ENCODE data around the gene SUMF1.

- RRBS: no CpG with 5 or more reads among the region's 4 CpGs
These were observed 20.8 kb downstream of the CHL1 start for GRCh38 chr3:217310-217855.

GRCh38 chr3:278294-278766, 81.8 kb downstream of the CHL1 start:
- RRBS: no CpG with 5 or more reads among the region's 7 CpGs

DNA sequence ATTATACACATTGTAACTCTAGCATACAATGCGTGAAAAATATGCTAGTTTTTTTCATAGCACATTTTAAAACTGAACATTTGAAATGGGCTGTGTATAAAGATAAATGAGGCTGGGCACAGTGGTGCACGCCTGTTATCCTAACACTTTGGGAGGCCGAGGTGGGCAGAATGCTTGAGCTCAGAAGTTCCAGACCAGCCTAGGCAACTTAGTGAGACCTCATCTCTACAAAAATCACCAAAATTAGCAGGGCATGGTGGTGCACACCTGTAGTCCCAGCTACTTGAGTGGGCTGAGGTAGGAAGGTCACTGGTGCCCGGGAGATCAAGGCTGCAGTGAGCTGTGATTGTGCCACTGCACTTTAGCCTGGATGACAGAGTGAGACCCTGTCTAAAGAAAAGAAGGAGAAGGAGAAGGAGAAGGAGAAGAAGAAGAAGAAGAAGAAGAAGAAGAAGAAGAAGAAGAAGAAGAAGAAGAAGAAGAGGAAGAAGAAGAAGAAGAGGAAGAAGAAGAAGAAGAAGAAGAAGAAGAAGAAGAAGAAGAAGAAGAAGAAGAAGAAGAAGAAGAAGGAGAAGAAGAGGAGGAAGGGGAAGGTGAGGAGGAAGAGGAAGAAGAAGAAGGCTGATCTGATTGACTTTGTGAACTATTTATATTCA, 188.7 kb downstream of the CNTN4 start:
- RRBS: no CpG with 5 or more reads among the region's 4 CpGs

DNA sequence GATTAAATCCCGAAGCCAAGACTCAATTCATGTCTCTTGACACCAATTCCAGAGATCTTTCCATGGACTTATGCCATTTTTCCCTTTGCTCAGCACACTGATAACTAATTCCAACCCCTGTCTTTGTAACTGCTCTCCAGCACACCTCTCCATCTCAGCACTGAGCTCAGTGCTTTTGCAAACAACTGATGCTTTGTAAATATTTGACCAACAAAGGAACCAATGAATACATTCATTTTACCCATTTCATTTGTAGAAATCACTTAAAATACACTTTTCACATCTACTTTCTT, 249.0 kb downstream of the IL5RA start:
- RRBS: no CpG with 5 or more reads among the region's 1 CpG

- RRBS: no CpG with 5 or more reads among the region's 2 CpGs
These were observed 47.6 kb downstream of the SETMAR start for GRCh38 chr3:4350663-4351248.

DNA sequence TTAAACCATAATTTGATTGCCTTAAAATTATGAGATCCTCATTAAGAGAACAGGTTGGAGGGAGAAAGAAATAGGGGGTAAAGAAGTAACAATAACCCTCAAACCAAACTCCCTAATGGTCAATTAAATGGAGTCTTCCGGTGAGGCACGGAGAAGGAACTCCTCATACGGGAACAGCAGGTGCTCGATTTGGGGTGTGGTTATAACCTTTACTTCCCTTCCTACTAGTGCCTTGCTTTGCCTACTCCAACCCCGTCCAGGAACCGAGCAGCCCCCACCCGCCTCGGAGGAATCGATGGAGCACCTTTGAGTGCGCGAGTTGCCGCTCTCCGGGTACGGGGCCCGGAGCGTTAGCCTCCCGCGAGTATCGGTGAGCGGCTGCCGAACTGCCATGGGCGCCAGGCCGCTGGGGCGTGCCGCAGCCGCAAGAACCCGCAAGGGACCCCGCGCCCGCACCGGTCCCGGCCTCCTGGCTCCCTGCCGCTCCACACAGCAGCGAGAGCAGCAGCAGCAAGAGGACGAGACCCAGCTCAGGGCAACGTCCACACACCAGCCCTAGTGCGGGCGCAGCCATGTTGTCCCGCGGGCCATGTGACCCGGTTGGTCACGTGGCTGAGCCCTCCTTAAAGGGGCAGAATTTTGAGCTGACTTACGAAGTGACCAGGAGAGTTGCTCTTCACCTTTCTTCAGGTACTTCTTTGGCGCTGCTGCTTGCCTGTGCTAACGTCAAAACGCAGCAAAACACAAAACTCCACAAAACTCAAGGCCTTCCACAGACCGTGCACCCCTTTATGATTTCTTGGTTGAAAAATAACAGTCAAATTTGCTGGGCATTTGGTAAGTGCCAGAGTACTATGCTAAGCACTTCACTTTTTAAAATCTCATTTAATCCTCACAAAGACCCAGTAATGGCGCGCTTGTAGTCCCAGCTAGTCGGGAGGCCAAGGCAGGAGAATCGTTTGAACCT, at the start of gene SUMF1:
Gene SUMF1, minus strand, starts transcription at position 598 of the 967 bp plus-strand sequence.
- RRBS: 3% methylated on average over 12 of the region's 51 CpGs

- RRBS: 1% methylated on average over 7 of the region's 18 CpGs
These were observed 788 bp downstream of the ITPR1 start for GRCh38 chr3:4493970-4494302.

DNA sequence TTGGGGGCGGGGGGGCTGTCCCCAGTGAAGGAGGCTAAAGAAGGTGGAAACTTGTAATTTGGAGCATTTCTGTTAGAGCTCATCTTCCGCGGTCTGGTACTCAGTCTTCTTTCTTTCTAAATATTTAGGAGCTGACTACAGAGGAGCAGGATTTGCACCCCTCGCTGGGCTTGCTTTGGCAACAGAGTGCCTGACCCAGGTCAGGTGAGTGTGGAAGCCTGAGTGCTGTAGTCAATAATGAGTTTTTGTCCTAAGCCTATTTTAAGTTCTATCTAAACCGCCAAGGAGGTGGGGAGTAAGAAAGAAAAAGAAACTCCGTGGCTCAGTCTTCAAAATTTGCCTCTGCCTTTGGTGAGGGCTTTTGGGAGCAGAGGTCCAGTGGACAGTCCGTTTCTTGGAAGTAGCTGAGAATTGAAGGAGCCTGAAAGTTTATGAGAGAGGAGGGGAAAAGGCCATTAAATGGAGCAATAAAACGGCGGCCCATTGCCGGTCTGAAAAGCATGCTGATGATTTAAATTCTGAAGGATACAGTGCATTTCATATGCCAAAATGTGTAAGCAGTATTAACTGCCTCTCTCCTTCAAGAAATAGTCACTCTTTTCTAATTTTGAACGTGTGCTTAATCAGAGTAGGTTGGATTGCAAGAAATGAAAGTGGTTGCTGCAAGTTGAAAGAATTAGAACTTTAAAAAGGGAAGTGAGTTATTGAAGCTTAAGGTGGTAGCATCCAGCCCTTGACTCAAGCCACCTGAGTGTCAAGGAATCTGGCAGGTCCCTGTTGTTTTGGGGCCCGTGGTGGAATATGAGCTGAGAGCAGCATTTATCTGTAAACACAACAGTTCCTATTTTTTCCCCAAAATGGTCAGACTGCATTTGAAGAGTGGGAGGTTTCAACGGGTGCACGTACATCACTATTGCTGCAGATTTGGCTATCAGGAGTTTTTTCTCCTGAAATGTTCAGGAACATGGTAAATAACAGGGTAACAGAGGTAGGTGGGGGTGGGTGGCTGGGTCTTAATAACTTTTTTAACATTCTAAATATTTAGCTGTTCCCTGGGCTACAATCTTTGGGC, 1.5 kb downstream of the ITPR1 start:
- RRBS: no CpG with 5 or more reads among the region's 14 CpGs

DNA sequence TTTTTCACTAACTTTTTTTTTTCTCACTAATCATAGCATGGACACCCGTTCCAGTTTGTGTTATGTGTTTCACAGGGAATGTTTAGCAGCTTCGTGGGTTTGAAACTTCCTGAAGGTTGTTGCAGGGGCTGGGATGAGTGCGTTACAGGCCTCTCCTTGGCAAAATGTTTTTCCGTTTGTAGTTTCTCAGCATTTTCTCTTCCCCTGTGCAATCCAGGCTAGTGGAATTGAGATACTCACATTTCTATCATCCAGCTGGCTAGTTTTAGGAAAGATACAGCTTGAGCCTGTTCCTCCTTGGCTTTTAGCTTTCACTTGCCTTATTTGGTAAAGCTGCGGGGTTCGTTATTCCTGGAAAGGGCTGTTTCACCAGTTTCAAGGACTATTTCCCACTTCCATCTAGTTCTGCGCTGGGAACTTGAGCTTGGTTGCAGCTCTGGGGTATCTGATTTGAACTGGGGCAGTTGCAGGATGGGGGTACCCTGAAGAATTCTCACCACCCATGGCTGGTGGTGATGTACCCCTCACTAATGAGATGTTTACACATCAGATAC, 90.3 kb downstream of the ITPR1 start:
- RRBS: no CpG with 5 or more reads among the region's 7 CpGs

DNA sequence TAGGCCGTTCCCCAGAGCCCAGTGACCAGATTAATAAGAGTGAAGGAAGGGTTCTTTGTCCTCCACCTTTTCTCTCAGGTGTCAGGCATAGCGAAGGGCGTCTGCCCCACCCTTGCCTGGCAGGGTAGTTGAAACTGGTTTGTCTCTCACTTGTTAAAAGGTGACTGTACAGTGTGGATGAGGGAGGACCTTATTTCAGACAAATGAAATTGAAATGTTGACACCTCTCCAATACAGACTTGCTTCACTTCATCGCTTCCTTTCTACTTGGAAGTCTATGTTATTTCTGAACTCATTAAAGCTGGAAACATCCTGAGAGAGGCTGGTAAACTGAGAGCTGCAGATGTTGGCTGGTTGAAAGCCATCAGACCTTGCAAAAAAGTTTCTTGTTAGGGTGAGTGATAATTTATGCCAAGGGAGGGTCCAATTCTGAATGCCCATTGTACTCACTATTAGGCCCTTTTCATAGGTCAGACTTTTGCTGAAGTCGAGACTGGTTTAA, 223.5 kb upstream of the BHLHE40 start:
- RRBS: no CpG with 5 or more reads among the region's 5 CpGs

- RRBS: no CpG with 5 or more reads among the region's 13 CpGs
These were observed 221.9 kb upstream of the BHLHE40 start for GRCh38 chr3:4756968-4758059.

DNA sequence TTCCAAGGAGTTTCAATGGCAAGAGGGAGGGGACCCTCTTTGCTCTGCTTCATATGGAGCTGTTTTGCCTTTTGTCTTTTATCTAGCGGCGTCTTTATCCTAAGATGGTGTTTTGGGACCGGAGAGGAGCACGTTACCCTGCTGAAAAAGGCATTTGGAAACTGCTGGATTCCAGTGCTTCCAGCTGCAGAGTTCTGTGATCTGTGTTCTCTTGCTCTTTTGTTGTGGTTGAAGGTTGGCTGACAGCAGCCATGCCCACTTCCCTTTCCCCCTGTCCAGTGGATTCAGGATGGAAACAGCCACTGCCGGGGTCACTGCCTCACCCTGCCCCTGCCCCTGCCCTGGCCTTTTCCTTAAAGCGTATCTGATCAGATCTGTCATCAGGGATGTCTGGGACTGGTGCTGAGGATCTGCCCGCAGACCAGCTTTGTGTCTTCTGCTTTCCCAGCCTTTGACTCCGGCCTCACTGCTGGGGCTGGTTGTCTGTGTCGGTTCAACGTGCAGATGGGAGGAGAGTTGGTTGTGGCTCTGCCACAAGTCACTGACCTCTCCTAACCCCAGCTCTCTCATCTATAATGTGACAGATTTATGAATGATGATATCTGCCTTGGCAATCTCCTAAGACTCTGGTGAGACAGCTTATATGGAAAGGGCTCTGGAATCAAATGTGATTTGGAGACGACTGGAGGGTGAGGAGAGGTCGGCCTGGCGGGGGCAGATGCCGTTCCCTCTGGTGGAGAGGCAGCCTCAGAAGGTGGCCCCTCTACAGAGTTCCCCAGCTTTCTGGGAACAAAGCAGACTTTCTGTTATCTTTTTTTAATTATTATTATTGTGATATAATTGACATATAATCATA, 219.4 kb upstream of the BHLHE40 start:
- RRBS: no CpG with 5 or more reads among the region's 14 CpGs

GRCh38 chr3:4814127-4815597, 164.6 kb upstream of the BHLHE40 start:
- RRBS: no CpG with 5 or more reads among the region's 37 CpGs

- RRBS: 14% methylated on average over 2 of the region's 11 CpGs
These were observed 131.2 kb upstream of the BHLHE40 start for GRCh38 chr3:4847656-4848816.

DNA sequence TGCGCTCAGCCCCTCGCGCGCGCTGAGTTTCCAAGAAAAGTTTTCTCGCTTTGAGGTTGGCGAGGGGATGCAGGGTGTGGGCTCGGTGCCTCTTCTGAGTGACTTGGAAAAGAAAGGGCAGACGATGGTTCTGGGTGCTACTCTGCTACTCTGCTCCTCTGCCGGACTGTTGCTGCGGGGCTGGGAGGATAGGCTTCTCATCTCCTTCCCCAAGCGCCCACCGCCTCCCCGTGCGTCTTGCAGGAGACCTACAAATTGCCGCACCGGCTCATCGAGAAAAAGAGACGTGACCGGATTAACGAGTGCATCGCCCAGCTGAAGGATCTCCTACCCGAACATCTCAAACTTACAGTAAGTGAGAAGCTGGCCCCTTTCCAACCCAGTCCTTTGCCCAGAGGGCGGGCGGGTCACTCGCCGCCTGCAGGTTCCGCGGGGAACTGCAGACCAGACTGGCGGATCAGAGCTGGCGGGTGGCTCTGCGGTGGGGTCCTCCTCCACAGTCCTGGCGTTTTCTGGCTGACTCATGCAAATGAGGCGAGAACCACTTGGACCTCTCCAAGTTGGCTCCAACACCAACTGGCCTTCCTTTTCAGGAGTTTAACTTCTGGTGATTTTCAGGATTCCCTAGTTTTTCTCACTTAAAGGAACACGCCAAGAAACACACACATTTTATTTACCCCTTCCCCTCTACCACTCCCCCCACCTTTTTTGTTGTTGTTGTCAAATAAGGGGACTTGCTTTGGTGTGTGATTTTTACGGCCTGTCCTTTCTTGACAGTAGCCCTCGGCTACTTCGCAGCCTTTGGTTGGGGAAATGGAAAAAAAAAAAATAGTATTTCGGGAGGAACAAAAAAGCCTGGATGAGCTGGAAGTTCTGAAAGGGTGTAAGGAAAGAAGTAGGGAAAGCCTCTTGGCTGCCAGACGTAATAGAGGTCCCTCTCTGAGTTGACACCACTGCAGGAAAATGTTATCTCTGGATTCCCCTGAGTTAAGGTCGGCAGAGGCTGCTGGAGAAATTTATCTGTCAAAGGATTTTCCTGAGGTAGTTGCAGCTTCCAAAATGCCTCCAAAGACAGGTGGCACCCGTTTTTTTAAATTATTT, 1.2 kb downstream of the BHLHE40 start:
- RRBS: 0% methylated on average over 5 of the region's 42 CpGs

GRCh38 chr3:4985903-4986431, 6.7 kb downstream of the BHLHE40 start:
- RRBS: no CpG with 5 or more reads among the region's 8 CpGs

DNA sequence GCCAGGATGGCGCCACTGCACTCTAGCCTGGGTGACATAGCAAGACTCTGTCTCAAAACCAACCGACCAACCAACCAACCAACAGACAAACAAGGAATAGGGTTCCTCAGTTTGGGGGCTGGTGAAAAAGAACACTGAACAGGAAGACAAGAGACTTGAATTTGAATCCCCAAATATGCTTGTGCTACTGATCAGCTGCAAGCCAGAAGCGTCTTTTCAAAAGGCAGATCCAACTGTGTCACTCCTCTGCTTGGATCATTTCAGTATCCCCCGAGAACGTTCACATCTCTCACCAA, 60.0 kb downstream of the BHLHE40 start:
- RRBS: no CpG with 5 or more reads among the region's 5 CpGs

GRCh38 chr3:5138606-5139027, 16.5 kb downstream of the ARL8B start:
- RRBS: no CpG with 5 or more reads among the region's 3 CpGs

- RRBS: no CpG with 5 or more reads among the region's 18 CpGs
These were observed 2.8 kb upstream of the EDEM1 start for GRCh38 chr3:5184367-5185448.

DNA sequence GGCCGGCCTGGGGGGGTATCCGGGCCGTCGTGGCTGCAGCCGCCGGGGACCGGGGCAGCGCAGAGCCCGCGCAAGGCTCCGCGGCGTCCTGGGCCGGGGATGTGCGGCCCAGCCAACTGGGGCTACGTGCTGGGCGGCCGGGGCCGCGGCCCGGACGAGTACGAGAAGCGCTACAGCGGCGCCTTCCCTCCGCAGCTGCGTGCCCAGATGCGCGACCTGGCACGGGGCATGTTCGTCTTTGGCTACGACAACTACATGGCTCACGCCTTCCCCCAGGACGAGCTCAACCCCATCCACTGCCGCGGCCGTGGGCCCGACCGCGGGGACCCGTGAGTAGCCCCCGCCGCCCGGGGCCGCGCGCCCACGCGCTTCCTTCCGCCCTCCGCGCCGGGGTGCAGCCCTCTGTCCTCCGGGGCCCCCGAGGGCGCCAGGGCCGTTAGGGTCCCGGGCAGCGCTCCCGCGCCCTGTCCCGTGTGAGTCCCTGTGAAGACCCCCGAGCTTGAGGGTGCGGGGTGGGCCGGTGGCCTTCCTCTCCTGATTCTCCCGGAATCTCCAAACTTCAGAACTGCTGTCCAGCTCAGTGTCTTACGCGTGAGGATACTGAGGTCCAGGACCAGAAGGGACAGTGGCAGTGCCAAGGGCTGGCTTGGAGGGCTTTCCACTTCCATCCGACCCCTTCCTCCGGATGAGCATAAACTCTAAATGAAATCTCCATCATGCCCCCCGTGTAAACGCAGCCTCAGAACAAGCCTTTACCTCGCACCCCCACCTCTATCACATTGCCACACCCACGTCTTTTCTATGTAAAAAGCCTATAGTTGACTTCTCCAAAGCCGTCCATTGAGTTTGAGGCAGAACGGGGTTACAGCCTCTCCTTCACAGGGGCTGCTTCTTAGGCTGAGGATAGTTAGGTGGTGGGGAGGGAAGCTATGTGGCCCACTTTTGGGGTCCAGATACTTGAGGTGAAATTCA, 765 bp downstream of the EDEM1 start:
- RRBS: under 1% methylated on average over 34 of the region's 77 CpGs